Skin of body (tissue), 2 donors: ENCODE data around the genes TM4SF18, TM4SF1, TM4SF4 and TSC22D2.

DNA sequence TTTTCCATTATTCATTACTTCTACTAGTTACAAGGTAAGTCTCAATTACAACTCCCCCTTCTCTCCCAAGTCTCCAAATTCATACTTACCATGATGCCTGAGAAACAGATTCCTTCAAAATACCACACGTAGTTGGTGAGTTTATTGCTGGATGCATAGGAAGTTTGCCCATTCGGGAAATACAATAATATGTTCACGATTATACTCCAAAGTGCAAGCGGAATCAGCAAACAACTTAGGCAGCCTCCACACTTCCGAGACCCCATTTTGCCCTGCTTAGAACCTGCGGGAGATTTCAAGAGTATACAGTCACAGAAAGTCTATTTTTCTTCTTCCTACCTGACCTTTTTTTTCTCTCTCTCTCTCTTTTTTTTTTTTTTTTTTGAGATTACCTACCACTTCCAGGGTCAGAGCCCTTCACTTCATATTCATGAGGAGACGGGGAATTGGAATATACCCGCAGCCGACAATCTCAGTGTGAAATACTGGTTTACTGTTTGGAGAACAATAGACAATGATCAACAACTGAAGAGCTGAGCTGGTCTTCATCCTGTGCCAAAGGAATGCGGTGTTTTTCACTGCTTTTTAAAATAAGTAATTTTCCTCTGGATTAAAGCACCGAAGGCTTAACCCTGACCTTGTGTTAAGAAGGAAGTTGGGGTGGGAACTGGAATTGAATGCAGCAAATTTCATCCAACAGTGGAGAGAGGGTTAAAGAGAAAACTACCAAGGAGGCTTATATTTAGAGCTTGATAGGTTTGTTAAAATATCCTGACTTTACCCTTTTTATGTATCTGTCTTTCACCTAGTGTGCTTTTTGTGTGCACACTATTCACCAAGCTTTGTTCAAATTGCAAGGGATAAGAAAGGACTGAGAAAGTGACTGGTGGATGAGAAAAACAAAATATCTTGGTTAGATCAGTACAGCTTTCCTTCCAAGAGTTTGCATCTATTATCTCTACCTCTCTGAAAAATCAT, at the start of gene TM4SF18:
Gene TM4SF18 (minus strand): TSS at position 520 of the 978 bp plus-strand sequence.
- RAMPAGE, long total RNA = no peak

DNA sequence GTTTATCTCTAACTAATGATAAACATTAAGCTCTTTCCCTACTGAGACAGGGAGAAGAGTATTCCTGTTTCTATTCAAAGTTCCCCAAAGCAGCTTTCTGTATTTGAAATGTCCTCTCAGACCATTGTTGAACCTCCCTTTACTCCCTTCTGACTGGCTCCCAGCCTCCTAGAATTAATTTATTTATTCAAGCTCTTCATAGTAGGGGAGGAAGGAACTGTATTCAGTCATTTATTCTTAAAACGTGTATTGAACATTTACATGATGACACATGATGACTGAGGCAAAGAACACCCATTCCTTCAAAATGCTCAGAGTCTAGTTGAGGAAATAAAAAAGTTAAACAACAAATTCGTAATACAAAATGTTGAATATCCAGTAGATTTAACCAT, 7.2 kb upstream of the TM4SF18 start:
- RAMPAGE, long total RNA = no peak

GRCh38 chr3:149377340-149378456, at the start of gene TM4SF1:
TSS of gene TM4SF1 (minus strand) at chr3:149377649.
- RAMPAGE, long total RNA = no peak

GRCh38 chr3:149404635-149405025, 27.2 kb upstream of the TM4SF1 start:
- RAMPAGE, long total RNA = no peak

- RAMPAGE, long total RNA = no peak
These were observed 6.0 kb upstream of the TM4SF4 start for GRCh38 chr3:149468500-149468939.

- RAMPAGE, long total RNA = no peak
These were observed 745 bp upstream of the TM4SF4 start for GRCh38 chr3:149473758-149474146.

DNA sequence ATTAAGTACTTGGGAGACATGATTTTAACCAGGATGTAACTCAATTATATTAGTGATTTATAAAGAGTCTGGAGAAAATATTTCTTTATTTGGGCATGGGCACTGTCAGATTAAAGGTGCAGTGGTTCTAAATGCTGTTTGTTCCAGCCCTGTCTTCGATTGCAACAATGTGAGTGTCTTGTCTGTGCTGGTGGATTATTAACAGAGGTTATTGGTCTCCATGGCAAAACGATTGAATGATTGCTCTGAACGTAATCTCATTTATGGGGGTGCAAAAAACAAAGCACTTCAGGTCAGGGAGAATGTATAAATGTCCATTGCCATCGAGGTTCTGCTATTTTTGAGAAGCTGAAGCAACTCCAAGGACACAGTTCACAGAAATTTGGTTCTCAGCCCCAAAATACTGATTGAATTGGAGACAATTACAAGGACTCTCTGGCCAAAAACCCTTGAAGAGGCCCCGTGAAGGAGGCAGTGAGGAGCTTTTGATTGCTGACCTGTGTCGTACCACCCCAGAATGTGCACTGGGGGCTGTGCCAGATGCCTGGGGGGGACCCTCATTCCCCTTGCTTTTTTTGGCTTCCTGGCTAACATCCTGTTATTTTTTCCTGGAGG, at the start of gene TM4SF4:
Gene TM4SF4 (plus strand): TSS at position 337 of the 615 bp plus-strand sequence.
- RAMPAGE, long total RNA = no peak

DNA sequence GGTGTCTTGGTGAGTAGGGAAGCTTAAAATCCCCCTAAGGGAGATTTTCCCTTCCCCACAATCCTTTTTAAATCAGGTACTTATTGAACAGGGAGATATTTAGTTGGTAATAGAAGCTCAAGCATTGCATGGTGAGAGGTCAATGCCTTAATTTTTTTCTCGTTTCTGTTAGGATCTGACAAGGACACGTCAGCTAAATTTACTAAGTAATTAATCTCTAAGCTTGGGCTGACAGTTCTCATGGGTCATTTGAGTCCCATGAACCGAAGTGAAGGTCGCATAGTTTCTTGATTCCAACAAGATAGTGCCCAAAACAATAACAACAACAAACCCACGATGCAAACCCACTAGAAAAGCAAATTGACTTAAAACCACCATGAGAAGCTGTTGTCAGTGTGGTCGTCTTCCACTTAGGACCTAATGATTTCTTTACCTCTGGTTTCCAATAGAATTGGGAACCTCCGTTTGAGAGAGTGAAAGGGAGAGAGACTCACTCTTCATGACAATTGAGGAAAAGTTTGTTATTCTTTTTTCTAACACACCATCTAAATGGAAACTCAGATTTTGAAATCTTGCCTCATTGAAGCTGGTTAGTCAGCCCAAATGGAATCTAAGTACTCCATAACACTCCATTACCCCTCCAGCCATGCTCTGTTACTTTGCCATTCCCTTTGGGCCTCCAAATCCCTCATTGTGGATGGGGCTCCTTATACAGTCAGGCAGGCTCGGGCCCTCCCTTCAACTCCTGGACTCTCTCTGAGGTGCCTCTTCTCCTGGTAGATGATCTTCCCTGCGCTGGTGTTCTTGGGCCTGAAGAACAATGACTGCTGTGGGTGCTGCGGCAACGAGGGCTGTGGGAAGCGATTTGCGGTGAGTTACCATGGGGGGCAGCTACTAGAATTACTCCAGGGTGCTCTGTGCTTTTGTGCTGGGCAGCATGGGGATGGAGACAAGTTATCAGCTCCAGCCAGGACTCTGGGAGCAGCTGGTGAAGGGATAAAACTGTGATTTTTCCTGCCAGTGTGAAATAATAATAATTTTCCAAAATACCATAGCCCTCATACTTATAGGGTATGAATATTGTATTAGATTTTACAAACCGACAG, 899 bp downstream of the TM4SF4 start:
- RAMPAGE, long total RNA = no peak

DNA sequence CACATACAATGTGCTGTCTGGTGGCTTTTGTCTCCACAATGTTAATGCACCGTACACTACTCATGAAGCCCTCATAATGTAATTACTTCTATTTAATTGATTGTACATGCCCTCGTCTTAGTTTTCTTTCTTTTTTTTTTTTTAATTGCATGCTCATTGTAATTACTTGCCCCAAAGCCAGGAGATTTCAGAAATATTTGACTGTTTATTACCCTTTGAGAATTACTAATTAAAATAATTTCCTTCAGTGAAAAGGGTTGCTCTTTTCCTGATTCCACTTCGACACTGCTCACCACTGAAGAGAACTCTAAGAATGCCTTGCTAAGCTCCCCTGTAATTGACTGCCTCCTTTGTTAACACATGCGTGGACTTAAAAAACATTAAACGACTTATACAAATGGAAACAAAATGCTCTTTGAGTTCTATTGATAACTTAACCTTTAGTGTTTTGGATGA, 64.5 kb downstream of the WWTR1 start:
- RAMPAGE, long total RNA = no peak

GRCh38 chr3:149626160-149626874, 31.5 kb downstream of the WWTR1 start:
- RAMPAGE, long total RNA = no peak

- RAMPAGE, long total RNA = no peak
These were observed 1.5 kb downstream of the WWTR1 start for GRCh38 chr3:149656396-149656684.

- RAMPAGE, long total RNA = no peak
These were observed 591 bp downstream of the RNF13 start for GRCh38 chr3:149813319-149814293.

DNA sequence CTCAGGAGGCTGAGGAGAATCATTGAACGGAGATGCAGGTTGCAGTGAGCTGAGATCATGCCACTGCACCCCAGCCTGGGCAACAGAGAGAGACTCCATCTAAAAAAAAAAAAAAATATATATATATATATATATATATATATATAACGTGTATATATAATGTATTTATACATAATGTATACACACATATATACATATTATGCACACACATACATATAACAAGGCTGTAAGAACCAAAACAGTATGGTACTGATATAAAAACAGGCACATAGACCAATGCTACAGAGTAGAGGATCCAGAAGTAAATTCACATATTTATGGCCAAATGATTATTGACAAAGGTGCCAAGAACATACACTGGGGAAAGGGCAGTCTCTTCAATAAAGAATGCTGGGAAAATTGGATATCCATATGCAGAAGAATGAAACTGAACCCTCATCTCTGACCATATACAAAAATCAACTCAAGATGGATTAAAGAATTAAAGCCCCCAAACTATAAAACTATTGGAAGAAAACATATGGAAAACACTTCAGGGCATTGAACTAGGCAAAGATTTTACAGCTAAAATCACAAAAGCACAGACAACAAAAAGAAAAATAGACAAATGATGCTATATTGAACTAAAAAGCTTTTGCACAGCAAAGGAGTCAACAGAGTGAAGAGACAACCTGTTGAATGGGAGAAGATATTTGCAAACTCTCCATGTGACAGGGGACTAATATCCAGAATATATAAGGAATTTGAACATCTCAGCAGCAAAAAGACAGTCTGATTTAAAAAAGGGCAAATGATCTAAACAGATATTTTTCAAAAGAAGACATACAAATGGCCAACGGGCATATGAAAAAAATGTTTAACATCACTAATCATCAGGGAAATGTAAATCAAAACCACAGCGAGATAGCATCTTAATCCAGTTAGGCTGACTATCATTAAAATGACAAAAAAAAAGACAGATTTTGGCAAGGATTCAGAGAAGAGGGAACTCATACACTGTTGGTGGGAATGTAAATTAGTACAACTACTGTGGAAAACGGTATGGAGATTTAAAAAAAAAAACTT, 47.5 kb downstream of the RNF13 start:
- RAMPAGE, long total RNA = no peak

- RAMPAGE, long total RNA = no peak
These were observed 213.3 kb upstream of the PFN2 start for GRCh38 chr3:150183906-150184498.

- RAMPAGE, long total RNA = no peak
These were observed 129.2 kb upstream of the TSC22D2 start for GRCh38 chr3:150278990-150279244.

DNA sequence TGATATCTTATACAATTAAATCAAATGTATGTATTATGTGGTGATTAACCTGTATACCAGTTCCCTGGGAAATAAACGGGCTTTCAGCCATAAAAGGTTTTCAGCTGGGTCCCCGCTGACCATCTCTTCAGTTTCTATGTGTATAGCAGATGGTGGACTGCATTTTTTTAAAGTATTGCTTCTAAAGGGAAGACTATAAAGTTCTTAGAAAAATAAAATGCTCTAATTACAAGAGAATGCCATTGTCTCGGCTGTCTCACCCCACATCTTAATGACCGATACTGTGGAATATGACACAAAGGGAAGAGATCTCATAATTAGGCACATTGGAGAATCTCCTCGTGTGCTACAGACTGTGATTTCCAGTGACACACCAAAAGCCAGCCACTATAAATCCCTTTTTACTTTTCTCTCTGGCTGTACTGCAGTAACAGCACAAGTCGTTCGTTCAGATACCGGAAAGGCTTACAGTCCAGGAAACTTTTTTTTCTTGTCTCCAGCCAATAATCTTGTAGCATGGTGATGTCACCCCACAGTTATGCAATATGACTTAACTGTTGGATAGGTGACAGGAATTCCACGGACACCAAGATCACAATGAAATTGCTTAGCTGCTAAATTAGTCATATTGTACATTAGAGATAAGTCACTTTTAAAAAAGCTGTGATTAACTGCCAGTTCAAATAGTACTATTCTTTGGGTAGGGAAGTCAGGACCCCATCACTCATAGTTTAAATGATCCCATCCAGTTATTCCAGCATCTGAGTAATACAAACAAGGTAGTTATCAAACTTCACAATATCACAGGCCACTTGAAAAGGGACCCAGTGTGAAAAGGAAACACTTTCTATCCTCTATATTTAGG, 36.4 kb upstream of the TSC22D2 start:
- RAMPAGE, long total RNA = no peak

DNA sequence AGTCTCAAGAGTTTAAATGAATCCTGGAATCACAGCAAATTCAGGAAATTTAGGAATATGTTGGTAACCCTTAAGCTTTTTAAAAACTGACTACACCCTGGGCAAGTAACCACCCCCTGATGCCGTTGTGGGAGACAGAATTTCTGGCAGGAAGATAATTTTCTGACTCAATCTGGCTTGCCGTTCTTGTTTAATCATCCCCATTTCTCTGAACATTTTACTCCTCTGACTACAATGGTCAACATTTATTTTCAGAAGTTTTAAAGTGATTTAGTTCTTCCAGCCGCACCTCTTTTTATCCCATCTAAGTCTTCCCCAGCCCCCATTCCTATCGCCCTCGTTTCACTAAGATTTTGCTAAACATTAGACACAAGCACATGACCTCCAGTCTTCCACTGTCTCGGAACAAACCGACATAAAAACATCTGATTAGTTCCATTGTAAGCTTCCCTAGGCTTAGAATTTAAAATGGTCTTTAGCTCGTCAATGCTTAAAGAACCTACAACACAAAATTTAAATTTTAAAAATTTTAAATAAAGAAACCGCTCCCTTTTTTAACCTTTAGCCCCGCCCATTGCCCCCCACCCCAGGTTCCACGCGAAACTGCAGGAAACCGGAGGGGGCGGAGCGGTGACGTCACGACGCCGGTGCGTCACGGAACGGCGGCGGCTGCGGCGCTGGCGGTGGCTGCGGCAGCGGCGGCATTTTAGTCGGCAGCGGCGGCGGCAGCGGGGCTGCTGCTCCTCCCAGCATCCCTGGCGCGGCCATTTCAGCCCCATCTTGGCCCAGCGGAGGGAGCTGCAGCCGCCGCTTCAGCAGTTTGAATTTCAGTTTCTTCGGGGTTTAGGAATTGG, at the start of gene TSC22D2:
Gene TSC22D2 (plus strand): TSS at position 709 of the 854 bp plus-strand sequence.
- RAMPAGE, long total RNA = no peak

DNA sequence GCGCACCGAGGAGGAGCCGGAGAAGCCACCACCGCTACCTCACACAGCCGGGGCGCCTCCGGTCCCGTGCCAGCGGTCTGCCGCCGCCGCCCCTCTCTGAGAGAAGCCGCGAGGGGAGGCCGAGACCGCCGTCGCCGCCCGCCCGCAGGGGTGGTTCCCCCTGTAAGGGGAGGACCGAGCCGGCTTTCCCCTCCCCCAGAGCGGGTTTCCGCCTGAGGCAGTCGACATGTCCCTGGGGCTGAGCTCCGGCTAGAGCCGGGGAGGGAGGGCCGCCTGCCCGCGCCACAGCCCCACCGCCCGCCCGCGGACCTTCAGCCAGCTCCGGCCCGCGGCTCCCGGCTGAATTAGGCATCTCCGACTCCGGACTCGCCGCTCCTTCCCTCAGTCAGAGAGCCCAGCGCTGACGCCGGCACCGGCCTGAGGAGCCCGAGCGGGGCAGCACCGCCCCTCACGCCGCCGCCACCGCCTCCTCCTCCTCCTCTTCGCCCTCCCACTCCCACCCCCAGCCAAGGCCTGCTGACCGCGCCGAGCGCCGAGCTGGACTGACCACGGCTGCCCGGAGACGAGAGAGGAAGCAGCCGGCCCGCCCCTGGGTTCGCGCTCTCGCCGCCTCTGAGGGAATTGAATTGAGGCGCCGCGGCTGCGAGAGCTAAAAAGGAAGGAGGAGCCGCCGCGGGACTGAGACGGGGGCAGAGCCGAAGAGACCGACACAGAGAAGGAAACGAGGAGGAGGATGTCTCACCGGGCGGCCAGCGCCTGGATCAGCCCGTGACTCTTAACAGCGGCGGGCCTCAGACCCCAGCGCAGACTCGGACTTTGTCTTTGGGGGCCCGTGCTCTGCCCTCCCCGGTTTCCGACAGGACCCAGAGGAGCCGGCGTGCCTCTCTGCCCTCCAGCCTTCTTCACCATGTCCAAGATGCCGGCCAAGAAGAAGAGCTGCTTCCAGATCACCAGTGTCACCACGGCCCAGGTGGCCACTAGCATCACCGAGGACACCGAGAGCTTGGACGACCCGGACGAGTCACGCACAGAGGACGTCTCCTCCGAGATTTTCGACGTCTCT, 677 bp downstream of the TSC22D2 start:
- RAMPAGE, long total RNA = no peak

DNA sequence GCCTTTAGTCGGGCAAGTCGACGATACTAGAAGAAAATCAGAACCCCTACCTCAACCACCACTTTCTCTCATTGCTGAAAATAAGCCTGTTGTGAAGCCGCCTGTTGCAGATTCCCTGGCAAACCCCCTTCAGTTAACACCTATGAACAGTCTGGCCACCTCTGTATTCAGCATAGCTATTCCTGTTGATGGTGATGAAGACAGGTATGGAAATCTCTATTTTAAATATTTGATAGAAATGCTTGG, 2.9 kb downstream of the TSC22D2 start:
- RAMPAGE, long total RNA = no peak

DNA sequence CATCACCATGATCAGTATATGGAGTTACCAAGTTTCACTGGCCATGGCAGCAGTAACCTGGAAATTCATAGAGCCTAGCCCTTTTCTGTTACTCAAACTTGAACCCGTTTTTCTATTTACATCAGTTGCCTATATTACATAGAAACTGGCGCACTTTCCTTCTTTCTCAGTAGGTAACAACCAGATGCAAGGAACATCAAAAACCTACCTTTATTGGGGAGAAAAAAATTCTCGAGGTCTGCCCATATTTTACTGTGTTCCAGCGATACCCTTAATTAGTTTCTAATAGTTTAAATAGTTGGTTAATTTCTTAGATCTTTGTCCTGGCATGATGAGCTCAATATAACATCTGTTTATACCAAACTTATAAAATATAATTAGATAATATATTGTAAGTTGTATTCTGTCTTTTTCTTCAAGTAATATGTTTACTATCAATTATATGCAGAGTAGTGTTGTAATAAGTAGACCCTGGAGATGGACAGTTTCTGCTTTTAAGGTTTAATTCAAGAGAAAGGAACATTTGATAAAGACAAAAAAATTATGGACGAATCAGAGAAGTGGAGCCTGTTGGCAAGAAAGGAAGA, 35.9 kb downstream of the TSC22D2 start:
- RAMPAGE, long total RNA = no peak